Cardiac ventricle fibroblast (primary cell): ENCODE measurements around a stretch of chr20.

DNA sequence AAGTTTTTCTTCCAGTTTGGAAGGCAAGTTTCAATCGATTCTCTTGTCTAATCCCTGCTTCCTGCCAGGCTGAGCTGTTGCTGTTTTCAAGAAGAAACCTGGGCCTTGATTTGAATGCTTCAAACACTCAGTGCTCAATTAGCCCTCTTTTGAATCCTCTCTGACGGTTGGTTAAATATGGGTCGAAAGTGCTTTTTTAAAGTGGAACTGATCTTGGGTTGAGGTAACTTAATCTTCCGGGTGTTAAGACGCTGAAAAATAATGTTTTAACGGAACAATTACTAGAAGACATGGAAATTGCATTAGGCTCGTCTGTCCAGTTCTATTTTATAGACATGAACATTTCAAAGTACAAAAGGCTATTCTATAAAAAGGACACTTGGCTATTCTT is 203.2 kb downstream of the BCAS1 start:
- RAMPAGE, long total RNA = no peak

DNA sequence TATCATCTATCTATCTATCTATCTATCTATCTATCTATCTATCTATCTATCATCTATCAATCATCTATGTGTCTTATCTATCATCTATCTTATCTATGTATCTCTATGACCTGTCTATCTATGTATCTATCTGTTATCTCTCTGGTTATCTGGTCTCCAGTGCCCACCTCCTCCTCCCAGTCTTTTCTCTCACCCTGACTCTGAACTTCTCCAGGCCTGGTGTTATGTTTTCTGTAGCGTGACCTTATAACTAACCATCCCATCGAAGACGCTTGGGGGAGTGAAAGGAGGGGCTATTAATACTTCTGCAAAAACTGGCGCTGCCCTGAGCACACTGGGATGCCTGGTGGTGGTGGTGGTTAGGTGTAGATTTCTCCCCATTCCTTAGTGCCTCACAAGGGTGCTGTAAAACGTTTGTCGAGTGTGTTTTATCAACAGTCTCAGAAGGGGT is 156.3 kb downstream of the BCAS1 start:
- RAMPAGE, long total RNA = no peak

DNA sequence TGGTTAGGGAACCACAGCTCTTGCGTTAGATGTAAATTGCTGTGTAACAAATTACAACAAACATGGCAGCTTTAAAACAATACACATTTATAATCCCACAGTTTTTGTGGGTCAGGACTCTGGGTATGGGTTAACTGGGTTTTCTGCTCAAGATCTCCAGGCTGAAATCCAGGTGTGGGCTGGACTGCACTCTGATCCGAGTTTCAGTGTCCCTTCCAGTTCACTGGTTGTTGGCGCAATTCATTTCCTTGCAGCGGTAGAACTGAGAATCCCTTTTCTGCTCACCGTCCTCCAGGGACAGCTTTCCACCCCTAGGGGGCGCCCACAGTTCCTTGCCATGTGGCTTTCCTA is 32.9 kb upstream of the BCAS1 start:
- RAMPAGE, long total RNA = no peak

DNA sequence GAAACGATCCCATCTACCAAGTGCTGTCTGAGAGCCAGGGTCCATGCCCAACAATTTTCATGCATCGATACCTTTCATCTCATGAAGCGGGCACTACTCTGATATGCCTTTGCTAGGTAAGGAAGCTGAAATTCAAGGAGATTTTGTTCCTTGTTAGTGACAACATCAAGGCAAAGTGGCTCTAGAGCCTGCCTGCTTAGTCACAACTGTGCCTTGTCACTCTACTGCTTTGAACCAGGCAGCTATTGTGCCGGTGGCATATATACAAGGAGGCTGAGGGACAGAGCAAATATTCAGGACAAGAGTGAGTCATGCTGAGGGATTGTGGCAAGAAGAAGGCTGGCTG is 59.4 kb downstream of the PFDN4 start:
- RAMPAGE, long total RNA = no peak

GRCh38 chr20:54475112-54475416 is 329 bp upstream of the DOK5 start:
- RAMPAGE, long total RNA = no peak

GRCh38 chr20:55678959-55679288 is 326.4 kb downstream of the CBLN4 start:
- RAMPAGE, long total RNA = no peak

GRCh38 chr20:56002941-56003400 is 2.3 kb downstream of the CBLN4 start:
- RAMPAGE, long total RNA = no peak

DNA sequence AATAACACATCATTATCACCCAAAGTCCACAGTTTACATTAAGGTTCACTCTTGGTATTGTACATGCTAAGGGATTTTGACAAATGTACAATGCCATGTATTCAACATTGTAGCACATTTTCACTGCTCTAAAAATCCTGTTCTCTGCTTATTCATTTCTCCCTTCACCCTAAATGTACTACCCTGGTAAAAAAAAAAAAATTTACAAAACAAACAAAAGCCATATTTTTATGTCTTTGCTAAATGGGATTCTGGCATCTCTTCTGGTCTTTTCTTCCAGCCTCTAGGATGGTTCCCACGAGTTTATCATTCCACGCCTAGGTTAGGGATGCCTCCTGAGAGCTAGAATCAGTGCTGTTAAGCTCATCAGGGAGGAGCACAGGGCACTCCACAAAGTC is 101.8 kb upstream of the MC3R start:
- RAMPAGE, long total RNA = no peak

DNA sequence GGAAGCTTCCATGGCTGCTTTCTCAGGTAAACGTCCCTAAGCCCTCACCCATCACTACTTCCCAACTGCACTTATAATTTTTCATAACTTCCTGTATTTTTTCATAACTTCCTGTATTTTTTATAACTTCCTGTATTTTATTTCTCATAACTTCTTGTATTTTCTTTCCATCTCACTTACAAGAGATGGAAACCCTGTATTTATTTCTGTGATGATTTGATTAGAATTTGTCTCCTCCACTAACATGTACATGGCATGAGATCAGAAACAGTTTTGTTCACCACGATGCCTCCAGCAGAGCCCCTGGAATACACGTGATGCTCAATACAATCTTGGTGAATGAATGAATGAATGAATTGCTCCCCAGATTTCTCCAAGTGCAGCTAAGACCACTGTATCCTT is 17.7 kb downstream of the CASS4 start:
- RAMPAGE, long total RNA = no peak

DNA sequence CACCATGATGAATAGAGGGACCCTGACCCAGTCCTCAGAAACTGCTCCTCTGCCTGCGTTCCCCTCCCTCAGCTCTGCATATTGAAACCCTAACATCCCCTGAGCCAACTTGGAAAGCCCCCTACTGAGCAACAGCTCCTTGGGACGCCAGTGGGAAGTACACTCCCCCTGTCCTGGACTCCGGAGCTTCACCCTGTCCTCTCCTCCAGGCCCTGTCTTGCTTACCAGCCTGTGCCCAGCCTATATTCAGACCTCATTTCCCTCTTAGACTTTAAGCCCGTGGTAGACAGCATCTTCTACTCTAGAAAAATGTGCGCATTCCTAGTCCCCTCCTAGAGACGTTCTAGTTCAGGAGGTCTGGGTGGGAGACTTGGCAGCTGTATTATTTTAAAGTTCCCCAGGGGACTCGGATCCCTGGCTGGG is 24.2 kb upstream of the RTF2 start:
- RAMPAGE, long total RNA = no peak

- RAMPAGE, long total RNA = no peak
Observed at GRCh38 chr20:56468887-56469438, 536 bp downstream of the RTF2 start.

- RAMPAGE, long total RNA = no peak
Observed at GRCh38 chr20:56626374-56626735, 2.8 kb upstream of the TFAP2C start.

DNA sequence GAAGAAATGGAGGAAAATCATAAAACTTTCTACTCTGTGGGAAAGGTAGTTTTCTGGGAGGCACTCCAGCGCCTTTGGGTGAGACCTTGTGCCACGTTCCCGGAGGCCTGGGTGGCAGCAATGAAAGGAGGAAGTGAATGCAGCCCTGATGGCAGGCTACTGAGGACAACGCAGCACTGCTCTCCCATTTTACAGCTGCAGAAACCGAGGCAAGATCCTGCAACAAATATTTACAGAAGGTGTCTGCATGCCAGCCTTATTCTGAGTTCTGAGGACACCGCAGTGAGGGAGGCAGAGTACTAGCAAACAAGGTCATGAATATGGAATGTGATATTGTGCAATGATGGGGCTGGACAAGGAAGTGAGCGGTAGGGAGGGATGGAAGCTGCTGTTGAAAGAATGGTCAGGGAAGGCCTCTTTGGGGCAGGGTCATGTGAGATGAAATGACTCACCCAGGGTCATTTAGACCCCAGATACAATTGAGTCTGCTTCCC is 159.1 kb downstream of the TFAP2C start:
- RAMPAGE, long total RNA = no peak

DNA sequence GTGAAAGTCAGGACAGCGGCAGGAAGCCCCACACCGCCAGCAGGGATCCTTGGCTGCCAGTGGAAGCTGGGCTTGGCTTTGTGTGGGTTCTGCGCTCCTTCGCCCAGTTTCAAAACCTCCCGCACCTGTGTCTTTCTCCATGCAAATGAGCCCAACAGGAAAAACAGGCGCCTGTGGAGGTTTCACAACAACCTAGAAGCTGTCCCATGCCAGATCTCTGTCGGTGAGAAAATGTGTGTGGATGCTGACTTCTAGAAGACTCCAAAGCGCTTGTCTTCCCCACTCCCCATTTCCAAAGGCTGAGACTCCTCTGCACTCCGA is 291.6 kb downstream of the BMP7 start:
- RAMPAGE, long total RNA = no peak

GRCh38 chr20:56987916-56988839 is 278.3 kb downstream of the BMP7 start:
- RAMPAGE, long total RNA = no peak

- RAMPAGE, long total RNA = no peak
Observed at GRCh38 chr20:57043095-57043508, 223.3 kb downstream of the BMP7 start.

DNA sequence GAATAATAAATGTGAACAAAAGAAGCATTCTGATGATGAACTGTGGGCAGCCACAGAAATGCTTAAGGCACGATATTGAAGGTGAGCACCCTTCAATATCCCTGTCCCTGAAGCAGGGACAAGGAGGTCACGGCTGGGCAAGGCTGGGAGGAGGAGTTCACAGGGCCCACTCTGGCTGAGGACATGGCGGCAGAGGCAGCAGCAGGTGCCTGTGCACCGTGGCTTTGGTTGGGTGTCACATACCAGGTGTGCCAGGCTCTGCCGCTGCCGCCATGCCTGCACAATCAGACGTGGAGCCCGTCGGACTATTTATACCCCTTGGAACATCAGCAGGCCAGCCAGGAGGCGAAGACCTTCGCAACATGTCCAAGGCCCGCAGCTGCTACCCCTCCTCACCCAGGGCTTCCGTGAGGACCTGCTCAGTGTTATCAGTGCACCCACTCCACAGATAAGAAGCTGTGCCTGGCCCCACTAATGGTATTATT is 109.5 kb downstream of the BMP7 start:
- RAMPAGE, long total RNA = no peak

DNA sequence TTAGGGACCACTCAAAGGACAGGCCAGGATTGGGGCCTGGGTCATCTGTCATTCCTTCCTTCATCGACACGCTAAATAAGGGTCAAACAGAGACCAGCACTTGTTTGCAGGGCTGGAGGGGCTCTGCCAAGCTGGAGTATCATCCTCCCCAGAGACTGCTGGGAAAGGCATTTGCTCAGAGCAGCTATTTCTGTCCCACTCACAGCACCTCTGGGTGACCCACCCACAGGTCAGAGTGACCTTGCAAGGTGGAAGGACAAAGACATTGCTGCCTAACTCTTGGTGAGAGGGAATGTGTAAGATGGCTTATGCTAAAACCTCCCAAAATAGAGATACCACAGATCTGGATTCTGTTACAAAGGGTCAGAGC is 109.0 kb downstream of the BMP7 start:
- RAMPAGE, long total RNA = no peak

GRCh38 chr20:57162195-57162688 is 104.2 kb downstream of the BMP7 start:
- RAMPAGE, long total RNA = no peak

GRCh38 chr20:57391599-57391782 is 295 bp downstream of the RBM38 start:
- RAMPAGE, long total RNA = no peak